ENCODE measurements around a stretch of chr4.

- RAMPAGE, total RNA: no peak
Observed at GRCh38 chr4:139689306-139689657, 23.7 kb downstream of the MGST2 start.

- RAMPAGE, total RNA: no peak
Observed at GRCh38 chr4:139734032-139734661, 68.5 kb downstream of the MGST2 start.

DNA sequence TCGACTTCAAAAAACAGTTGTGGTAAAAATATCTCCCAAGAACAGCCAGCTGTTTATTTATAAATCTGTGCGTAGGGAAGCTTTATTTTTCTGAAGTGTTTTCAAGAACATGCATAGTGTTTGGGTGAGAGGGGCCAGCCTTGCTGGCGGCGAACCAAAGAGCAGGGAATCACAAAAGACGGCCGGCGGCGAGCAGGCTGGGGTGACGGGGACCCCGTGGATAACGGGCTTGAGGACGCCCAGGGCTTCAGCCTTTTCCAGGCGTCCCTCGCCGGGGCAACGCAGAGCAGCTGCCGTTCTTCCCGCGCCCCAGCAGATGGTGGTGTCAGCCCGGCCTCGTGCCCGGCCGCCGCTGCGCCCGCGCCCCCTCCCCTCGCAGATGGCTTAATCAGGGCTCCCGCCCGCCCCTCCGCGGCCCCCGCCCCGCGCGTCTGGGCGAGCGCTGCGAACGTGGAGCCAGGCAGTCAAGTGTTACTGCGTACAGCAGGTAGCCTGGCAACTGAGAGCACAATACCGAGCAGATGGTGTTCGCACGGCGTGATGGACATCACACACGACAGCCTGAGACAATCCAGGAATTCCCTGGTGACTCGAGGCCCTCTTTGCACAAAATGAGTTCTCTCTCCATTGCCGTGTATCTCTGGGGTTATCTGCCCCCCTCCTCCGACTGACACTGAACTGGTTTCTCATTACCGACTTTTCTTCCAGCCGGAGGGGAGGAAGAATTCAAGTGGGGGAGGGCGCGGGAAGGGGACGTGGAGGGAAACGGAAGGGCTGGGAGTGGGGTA lies 69.2 kb downstream of the MGST2 start:
- RAMPAGE, total RNA: no peak

GRCh38 chr4:139770353-139770755 lies 104.7 kb downstream of the MGST2 start:
- RAMPAGE, total RNA: no peak

DNA sequence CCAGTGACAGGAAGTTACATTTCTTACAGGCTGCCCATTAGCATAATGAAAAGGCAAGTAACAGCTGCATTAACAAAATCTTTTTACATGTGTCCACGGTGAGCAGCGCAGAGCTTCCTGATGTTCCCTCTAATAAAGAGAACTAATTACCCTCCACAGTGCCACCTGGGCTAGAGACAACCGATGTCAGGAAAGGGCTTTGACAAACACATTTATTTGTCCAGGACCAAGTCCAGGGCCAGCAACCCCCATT lies 176.1 kb downstream of the MGST2 start:
- RAMPAGE, total RNA: no peak

DNA sequence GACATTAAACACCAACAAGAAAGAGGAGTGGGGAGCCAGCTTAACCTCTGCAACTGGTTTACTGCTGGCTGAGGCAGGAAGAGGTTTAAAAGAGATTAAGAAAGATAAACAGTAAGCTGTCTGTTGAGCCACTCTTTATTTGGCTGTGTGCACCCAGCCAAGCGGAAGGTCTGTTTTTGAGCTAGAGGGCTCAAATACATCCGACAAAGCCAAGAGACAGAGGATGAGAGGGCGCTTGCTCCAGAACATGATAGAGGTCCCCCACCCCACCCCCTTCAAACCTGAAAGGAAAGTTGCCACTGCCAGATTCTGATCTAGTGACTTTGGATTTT lies 191.4 kb downstream of the MGST2 start:
- RAMPAGE, total RNA: no peak

DNA sequence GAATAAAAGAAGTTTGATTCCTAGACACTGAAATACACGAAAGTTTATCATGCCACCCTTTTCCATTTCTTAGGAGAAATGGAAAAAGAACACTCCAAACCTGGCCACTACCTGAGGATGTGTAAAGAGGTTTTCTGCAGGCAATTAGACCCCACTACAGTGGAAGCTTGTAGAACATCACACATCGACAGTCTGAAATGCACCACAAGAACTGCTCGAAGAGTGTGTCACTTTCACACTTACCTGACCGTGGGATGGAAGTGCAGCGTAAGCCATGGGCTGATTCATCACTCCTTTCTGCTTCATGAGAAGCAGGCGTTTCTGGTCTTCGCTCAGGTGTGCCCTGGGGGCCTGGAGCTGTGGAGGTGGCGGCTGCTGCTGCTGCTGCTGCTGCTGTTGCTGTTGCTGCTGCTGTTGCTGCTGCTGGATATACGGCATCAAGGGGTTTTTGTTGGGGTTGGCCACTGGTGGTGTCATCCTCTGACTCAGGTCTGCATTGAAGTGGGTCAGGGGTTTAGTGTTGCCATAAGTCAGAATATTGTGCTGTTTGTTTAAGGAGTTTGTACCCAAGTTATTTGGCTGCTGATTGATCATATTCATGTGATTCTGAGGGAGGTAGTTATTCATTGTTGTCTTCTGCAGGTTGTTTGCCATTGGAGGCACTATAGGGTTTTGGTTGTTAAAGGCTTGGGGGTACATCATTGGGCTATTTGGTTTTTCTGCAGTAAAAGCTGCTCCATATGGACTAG lies 223.7 kb downstream of the MGST2 start:
- RAMPAGE, total RNA: no peak

DNA sequence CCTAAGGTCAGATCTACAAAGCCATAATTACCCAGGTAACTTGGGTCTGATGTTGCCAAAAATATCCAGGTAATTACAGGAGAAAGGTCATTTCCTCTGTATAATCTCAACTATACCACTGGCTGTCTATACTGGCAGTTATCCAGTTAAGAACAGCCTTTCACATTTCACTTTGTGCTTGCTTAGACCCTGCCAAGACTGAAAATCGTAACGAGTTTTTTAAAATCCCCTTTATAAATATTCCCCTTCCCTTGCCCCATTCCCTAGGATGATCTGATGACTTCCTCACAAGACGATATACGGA lies 105.5 kb downstream of the MAML3 start:
- RAMPAGE, total RNA: no peak

DNA sequence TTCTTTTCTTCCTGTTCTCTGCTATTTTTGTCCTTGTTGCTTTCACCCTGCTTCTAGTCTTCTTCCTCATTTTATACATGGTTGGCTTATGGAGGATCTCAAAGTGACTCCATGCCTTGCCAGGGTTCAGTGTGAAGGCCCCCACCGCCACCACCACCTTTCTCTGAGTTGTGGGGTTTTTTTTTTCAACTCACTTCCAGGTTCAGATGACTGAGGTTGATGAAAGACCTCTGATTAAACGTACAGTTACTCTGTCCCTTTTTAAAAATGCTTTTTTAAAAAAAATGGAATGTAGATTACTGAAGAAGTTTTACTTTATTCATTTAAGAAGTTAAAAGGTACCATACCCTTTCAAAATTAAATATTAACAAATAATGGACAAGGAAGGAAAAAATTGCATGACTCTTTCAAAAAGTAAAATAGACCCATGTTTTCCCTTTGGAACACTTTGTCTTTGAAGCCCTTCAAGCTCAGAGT lies 96.2 kb downstream of the MAML3 start:
- RAMPAGE, total RNA: no peak

GRCh38 chr4:140099645-140100540 lies 54.1 kb downstream of the MAML3 start:
- RAMPAGE, total RNA: no peak

- RAMPAGE, total RNA: no peak
Observed at GRCh38 chr4:140124107-140124580, 29.8 kb downstream of the MAML3 start.

GRCh38 chr4:140151432-140151722 lies 2.6 kb downstream of the MAML3 start:
- RAMPAGE, total RNA: no peak

DNA sequence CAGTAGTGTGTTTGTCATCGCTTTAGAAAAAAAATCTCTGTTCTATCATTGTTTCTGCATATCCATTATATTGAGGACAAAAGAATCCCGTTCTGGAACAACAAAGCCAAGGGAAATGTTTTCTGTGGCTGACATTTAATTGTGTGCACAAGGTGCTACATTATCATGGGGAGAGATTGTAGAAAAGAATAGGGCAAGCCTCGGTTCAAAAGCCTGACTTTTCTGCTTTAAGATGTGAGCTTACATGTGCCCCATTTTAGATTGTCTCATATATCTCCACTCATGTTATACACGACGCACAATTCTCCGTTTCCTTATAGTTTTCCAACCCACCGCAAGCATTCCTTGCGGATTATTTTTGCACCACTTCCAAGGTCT lies 99.5 kb upstream of the MAML3 start:
- RAMPAGE, total RNA: no peak

GRCh38 chr4:140268249-140268957 lies 105.0 kb upstream of the SCOC start:
- RAMPAGE, total RNA: no peak

DNA sequence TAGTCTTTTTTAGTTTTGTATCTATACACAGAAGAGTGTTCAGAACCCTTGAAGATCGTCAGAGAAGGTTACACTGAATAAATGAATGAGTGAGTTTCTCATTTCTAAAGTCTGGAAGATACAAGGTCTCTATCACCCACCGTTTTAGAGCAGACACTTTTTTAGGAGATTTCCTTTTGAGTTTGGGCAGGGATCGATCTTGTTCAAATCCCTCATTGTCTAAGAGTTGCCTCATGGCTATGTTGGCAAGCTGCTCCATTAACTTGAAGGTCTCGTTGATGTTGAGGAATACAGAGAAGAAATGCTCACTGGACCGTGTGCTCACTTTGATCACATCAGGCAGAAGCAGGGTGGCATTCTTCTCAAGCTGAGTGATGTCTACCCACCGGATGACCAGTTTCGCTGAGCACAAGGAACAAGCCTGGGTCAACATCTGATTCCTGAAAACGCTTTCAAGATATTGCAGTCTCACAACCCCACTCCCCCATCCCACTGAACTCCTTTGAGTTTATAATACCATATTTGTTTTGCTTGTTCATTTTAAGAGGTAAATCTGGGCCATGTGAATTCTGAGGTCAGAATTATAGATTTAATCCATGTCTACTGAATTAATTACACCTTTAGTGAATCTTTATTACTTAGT lies 77.3 kb downstream of the TBC1D9 start:
- RAMPAGE, total RNA: no peak

DNA sequence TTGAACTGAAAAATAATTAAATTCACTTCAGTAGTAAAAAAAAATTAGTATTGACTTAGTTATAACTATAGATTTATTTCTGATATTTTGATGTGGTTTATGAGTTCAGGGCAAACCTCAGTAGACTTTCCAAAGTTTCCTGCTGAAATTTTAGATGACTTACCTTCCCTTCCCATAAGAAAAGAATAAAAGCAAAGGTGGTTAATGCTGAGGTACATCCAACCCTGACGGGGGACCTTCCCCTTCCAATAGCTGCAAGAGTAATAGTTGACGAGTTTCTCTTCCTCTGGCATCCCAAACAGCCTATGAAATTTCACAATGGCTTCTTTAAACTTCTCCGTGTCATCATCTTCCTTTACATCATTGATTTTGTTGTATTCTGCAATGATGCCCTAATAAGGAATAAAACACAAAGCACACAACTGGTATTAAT lies 76.7 kb downstream of the TBC1D9 start:
- RAMPAGE, total RNA: no peak

- RAMPAGE, total RNA: no peak
Observed at GRCh38 chr4:140756186-140756259, 162 bp downstream of the TBC1D9 start.

DNA sequence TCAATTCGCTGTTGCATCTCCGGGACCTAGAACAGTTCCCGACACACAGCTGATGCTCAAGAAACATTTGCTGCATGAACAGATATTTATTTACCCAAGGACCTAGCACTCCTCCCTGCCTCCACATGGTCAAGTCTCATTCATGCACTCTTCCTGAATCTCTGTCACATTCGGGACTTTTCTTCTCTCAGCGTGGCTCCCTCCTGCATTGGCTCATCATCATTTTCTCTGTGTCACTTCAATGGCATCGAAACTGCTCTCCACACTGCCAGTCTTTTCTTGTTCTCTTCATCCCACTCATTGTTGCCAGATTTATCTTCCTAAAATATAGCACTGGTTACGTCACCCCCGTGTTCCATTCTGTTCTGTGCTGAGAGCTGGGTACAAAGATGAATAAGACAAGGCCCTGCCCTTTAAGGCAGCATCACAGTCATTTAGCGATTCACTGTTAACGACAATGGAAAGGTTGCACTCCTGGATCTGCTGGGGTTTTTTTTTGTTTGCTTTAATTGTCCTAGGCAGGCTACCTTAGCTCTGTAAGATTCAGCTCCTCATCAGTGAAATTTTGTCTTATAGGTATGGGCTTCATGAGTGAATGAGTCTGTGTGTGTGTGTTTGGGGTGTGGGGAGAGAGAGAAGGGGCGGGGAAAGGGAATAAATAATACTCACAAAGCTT lies 174.4 kb upstream of the TBC1D9 start:
- RAMPAGE, total RNA: no peak

DNA sequence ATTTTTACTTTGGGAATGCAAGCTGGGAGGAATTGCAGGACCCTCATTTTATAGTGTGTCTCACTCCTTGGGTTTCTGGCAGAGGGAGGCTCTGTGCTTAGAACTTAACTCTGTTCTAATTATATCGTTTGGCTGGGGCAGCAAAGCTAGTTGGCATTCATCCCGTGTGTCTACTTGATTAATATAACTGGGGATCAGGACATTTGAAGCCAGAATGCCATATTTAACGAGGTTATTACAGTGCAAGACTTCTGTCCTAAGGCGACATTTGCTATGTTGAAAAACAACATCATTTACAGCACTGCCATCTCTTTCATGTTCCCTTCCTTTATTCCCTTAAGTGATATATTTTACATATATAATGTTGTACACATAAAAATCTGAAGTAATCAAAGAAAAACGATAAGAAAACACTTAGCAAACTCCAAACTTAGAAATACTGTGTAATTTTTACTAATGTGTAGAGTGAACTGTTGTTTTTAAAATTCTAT lies 179.1 kb upstream of the TBC1D9 start:
- RAMPAGE, total RNA: no peak

DNA sequence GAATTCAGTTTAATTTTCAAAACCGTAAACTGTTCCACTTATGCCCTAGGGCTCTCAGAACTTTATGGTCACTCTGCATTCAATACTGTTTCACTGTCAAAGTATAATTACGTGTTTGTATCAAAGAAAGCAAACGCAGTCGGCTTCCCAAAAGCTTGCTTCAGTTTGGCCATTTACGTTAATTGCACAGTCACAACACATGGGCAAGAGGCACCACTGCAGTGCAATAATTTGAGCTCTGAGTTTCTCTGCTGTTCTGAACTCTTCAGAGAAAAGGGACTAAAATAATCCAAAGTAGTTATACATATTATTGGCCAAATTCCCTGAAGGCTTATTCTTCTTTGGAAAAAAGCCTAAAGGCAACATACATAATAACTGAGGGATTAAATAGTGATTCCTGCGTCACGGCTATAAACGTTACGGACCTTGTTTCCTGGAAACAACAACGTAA lies 51.4 kb downstream of the RNF150 start:
- RAMPAGE, total RNA: no peak